Vein endothelial cell (primary cell): Measurements from ENCODE around the genes DCTN1 and DOK1.

DNA sequence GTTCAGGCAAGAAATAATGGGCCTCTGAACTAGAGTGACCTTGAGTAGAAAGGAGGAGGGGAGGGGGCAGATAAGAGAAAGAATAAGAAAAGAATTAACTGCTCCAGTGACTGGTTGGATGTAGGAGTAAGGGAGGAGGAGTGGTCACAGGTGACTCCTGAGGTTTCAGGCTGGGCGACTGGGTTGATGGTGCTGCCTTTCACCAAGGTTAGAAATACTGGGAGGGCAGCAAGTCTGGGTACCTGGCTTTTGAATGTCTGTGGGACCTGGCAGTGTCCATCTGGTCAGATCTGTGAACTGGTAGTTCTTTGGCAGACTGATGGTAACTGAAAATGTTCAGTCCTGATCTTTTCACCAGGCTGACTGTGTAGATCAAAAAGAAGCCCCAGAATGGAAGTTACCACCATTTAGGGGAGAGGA lies 69.5 kb downstream of the TET3 start:
- CAGE, long polyA plus RNA, result no peak

- CAGE, long polyA plus RNA, result no peak
Observed at GRCh38 chr2:74100202-74100855, 47.4 kb downstream of the BOLA3 start.

DNA sequence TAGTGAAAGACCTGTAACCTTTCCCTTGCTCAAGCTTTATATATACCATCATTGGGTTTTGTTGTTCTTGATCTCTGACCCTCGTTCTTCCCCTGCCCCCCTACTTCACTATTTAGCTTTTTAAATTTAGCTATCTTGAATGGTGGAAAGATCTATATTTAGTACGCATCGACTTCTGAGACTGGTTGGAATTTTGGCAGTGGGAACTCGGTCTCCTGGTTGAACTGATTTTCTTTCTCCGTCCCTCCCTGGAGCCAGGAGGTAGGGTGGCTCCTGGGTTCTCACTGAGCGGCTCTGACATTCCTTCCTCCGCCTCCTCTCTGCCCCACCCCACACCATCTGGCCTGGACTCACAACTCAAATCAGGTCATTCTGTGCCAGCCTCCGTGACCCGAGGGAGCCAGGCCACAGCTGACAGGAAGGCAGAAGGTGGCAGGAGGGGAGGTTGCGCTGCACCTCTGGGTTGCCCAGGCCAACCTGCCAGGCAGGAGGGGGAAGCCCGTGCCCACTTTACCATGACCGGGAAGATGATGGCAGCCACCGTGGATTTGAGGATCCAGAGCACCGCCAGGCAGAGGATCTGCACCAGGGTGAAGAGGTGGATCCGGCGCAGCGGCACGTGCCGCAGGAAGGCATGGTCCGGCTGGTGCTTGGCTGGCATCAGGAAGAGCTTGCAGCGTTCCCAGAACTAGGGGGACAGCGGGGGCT lies 28.2 kb downstream of the MTHFD2 start:
- CAGE, long polyA plus RNA, result no peak

DNA sequence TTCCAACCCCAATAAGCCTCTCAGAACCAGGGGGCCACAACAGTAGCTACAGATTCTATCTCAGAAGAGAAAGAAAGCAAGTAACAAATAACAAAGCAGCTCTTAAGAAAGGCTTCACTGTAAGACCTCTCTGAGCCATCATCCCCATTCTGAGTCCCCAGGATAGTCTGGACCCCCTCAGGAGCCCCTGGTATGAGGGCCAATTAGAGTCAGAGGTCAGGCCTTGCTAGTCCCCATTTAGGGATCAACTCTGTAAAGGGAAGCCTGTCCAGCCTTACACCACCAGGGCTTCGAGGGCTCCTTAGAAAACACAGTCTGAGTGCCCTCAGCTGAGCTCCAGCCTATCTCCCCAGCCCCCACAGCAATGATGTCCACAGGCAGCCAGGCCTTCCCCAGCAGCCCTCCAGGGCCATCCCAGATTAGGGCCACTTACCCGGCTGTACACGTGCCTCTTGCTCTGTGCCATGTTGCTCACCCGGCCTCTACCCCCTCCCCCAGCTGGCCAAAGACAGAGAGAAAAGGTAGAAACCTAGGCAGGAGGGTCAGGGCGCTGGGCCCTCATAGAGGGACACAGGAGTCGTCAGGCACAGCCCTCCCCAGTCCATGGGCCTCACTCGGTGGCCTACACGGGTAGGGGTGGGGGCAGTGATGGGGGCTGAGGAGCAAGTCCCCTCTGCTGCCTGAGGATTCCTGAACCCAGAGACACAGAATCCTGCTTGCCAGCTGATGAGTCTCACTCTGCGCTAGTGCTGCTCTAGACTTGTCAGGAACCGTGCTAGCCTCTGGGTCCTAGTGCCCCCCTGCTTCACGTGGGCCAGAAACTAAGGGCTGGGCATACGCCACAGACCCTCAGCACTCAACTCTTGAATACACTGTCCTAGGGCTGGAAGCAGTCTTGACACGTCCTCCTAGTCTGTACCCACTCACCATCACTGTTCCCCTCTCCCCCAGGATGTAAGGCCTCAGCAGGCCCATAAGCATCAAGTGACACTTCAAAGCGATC lies at the start of gene DCTN1:
TSS of gene DCTN1 (minus strand) at position 740 of the 1,003 bp plus-strand sequence.
- CAGE, long polyA plus RNA, result no peak

DNA sequence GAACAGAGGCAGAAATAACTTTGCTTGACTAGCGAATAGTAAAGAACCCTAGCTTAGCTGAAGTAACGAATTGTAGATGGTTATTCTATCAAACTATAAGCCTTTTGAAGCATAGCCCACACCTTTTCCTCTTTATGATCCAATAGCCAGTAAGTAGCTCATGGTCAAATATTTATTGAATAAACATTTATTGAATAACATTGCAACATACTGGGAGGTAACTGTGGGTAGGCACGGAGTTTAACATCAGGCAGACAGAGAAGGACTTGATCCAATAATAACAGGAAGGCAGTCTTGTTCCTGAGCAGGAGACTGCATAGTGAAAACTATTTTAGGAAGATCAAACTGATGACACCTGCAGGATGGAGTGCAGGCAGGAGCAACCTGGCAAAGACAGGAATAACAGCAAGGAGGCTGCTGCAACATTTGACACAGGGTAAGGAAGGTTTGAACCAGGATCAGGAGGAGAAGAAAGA lies 3.1 kb upstream of the DCTN1 start:
- CAGE, long polyA plus RNA, result no peak

- CAGE, long polyA plus RNA, result no peak
Observed at GRCh38 chr2:74413054-74414036, 8.1 kb downstream of the C2orf81 start.

- CAGE, long polyA plus RNA, result no peak
Observed at GRCh38 chr2:74459656-74460197, 1.5 kb downstream of the WBP1 start.

DNA sequence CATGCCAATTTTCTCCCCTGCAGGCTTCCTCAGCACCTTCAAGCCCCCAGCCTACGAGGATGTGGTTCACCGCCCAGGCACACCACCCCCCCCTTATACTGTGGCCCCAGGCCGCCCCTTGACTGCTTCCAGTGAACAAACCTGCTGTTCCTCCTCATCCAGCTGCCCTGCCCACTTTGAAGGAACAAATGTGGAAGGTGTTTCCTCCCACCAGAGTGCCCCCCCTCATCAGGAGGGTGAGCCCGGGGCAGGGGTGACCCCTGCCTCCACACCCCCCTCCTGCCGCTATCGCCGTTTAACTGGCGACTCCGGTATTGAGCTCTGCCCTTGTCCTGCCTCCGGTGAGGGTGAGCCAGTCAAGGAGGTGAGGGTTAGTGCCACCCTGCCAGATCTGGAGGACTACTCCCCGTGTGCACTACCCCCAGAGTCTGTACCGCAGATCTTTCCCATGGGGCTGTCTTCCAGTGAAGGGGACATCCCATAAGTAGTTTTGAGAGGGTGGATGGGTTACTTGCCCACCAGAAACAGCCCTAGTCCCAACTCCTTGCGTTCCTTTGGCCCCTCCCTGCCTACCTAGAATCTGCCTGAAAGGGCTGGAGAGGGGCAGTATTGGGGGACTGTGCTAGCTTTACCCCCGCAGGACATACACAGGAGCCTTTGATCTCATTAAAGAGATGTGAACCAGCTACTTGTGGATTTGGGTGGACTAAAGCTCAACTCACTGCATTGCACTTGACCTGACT lies 2.1 kb downstream of the WBP1 start:
- CAGE, long polyA plus RNA, result no peak

DNA sequence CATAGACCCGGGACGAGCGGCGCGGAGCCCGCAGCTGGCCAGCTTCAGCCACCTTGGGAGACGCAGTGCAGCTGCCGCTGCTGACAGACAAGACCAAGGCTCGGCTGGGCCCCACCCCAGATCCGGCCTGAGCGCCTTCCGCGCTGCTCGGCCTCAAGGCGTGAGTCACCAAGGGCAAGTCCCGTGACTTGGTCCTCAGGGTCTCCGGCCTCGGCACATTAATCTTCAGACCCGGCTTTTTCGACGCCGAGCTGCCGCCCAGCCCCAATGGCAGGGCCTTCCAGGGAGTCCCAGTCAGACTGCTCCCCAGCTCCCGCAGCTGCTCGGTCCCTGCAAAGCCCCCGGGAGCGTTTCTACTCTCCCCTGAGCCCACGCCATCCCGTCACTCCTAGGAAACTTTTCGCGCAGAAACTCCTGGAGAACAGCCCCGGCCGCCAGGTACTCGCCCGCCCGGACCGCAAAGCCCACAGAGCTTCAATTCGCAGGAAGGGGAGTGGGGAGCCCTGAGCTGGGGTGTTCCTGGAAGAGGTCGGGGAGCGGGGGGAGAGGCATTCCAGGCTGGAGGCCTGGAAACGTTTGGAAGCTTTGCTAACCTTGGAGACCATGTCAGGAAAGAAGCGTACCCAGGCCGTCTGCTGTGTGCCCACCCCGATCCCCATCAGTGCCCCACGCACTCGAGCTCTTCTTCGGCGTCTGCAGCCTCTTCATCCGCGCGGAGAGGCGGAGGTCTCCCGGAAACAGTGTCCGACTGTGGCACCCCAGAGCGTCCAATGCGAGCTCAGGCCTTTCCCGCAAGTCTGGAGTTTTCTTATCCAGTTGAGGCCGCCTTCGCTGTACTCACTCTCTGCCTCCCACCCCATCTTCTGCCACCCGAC lies 4.0 kb downstream of the PCGF1 start:
- CAGE, long polyA plus RNA, result start-site peak on the minus strand centred at position 118 of the sequence, 25 bp wide, 44 and 19 reads in 2 replicates

GRCh38 chr2:74508206-74508551 lies 684 bp upstream of the PCGF1 start:
- CAGE, long polyA plus RNA, result no peak

DNA sequence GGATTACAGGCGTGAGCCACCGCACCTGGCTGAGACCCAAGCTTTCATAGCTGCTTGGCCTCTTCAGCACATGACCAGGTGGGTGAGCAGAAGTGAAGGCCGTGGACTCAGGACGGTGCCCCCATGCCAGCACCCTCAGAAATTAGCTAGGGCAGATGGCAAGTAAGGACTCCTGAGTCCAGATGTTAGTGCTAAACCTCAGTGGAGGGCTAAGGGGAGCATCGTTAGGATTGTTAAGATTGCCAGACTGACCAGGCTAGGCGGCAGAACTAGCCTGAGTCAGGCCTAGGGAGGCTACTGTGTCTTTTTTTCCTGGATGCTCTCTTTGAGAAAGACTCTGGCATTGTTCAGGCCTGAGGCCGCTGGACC lies 10.4 kb downstream of the HTRA2 start:
- CAGE, long polyA plus RNA, result no peak

- CAGE, long polyA plus RNA, result start-site peak on the plus strand at chr2:74554718-74554755, 91 and 90 reads in 2 replicates
Observed at GRCh38 chr2:74553868-74554930, at the start of gene DOK1. Gene DOK1 (plus strand): TSS chr2:74554720.

DNA sequence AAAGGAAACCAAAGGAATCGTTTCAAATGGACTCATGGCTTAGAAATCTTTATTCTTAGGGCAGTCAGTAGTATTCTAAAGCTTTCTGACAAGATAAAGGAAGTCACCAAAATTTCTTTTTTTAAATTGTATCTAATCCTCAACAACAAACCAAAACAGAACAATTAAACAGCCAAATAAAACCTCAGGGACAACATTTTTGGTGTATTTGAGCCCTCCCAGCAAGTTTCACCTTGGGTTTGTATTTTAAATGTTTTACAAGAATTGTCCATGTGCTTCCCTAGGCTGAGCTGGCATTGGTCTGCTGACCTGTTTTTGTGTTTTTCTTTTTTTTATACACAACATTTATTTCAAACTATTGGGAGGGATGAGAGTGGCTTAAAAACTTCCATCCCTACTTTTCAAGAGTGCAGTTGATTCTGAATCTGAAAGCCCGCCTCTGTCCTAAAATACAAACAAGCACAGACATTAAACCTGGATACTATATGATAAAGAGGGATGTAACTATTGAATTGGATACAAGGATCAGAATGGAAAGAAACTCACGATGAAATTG lies 58.3 kb downstream of the HK2 start:
- CAGE, long polyA plus RNA, result no peak

DNA sequence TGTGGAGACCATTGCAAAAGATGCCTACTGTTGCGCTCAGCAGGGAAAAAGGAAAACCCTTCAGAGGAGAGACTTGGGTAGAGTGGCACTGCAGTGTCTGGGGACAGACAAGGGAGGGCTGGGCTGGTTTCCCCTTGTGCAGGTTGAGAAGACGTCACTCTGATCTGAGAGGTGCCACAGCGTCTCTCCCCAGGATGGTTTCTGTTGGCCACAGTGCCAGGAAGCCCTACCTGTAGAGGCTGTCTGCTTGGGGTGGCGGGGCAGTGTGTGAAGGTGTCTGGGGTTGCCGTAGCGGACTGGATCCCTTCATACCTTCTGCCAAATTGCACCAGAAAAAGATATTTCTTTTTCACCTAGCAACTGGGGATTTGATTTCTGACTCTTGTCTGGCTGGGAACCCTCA lies 907 bp downstream of the POLE4 start:
- CAGE, long polyA plus RNA, result no peak

GRCh38 chr2:75521506-75521907 lies 39.2 kb downstream of the EVA1A start:
- CAGE, long polyA plus RNA, result no peak

DNA sequence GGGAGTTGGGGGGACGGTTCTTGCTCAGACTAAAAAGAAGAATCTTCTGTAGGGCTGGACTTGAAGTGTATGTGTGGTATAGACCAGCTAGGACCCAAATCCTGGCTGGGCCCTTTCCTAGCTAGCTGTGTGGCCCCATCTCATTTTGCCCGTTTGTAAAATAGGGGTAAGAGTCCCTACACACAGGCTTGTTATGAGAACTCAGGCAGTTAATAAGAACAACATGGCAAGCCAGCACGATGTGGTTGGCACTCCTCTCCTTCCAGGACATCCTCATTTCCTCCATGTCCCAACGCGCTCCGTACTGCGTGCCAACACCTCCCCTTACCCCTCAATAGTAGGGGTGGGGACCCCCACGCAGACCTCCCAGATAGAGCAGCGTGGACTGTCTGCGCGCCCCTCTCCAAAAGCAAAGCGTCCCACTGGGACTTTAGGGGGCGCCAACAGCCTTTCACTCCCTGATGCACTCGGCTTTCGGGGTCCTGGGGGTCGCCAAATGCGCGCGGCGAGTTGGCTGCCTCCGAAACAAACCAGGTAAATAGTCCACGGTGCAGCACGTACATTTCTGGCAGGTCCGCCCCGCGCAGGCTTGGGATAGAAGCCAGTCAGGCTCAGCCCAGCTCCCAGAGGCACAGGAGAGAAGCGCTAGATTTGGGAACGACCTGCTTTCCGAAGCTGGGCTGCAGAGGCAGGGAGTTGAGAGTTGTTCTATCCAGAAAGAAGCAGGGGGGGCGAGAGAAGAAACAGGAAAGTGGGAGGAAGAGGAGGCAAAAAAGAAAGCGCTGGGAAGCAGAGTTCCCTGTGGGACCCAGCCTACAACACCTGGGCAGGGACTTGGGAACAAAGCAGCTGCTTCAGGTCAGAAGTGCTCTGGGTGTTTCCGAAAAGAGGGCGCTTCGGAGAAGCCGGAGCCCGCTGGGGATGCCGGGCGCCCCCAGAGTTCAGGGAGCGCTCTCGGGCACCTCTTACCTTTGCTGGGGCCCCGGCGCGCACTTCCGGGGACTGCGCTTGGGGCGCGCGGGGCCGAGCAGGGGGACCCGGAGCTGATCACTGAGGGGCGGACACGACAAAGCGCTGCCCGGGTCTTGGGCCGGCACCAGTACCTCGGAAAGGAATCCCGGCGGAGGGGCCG lies 662 bp downstream of the EVA1A start:
- CAGE, long polyA plus RNA, result no peak

- CAGE, long polyA plus RNA, result no peak
Observed at GRCh38 chr2:75705949-75706797, 4.5 kb downstream of the GCFC2 start.

- CAGE, long polyA plus RNA, result no peak
Observed at GRCh38 chr2:78701421-78701974, 324.0 kb upstream of the REG3G start.

DNA sequence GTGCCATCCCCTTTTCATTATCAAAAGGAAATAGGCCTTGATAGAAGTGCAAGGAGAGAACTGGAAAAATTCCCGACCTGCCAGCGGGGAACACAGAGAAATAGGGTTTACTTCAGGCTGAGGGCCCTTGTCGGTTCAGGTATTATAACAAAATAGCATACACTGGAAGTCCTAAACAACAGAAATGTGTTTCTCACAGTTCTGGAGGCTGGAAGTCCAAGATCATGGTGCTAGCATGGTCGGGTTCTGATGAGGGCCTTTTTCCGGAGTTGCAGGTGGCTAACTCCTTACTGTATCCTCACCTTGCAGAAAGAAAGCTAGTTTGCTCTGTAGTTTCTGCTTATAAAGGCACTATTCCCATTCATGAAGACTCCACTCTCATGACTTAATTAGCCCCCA lies 215.7 kb upstream of the LRRTM1 start:
- CAGE, long polyA plus RNA, result no peak

GRCh38 chr2:84486369-84487250 lies 27.5 kb upstream of the SUCLG1 start:
- CAGE, long polyA plus RNA, result no peak